Epithelial cell of proximal tubule (primary cell): ENCODE data around the gene BOK.

DNA sequence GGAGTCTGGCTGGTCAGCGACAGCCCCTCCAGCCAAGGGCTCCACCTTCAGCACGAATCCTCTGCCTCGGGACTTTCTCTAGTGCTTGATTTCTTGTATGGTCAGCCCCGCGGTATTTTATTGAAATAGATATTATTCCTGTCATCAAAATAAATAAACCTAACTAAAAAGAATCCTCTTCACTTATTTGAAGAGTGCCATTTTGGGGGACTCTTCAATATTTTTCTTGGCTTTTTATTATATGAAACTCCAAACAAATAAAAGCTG, 9.6 kb upstream of the MTERF4 start:
- RAMPAGE, long total RNA, result no peak
- RRBS, result no CpG with 5 or more reads among the region's 5 CpGs

DNA sequence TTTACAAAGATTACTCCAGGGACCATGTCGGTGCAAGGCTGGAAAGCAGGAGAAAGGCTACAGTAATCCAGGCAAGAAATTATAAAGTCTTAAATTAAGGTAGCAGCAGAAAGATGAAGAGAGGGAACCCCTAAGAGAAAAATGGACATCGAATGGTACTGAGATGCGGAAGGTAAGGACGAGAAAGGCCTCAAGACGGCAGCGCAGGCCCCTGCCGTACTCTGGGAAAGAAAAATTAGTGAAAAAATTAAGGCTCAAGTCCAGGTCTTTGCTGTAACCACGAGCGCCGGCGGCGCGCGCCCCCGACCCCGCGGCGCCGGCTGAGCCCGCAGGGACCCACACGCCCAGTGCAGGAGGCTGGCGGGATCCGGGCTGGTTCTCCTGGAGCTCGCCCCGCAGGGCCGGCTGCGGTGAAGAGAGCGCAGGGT, 584 bp downstream of the PASK start:
- RAMPAGE, long total RNA, result no peak
- RRBS, result 2% methylated on average over 8 of the region's 28 CpGs

DNA sequence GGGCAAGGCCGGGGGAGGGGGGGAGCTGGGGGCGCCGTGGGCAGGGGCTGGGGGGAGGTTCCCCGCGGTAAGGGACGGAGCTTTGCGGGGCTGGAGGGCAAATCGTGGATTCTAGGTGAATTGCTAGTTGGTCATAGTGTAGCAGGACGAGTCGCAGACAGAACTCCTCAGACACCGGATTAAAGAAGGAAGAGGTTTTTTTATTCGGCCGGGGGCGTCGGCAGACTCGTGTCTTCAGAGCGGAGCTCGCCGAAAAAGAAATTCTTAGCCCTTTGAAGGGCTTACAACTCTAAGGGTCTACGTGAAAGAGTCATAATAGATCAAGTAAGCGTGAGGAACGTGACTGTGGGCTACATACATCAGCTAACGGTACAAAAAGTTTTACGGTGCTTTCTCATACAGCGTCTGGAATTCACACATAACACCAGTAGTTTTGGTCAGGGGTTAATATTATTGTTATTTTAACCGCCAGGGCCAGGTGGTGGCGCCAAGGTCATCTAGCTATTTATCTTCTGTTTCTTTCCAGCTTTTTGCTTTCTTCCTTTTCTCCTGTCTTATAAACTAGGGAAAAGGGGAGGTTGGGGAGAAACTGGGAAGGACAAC, 30.1 kb downstream of the ANO7 start:
- RAMPAGE, long total RNA, result no peak
- RRBS, result no CpG with 5 or more reads among the region's 27 CpGs

GRCh38 chr2:241233605-241234028, 45.1 kb downstream of the ANO7 start:
- RAMPAGE, long total RNA, result no peak
- RRBS, result no CpG with 5 or more reads among the region's 9 CpGs

GRCh38 chr2:241262449-241263199, 52.8 kb downstream of the HDLBP start:
- RAMPAGE, long total RNA, result no peak
- RRBS, result no CpG with 5 or more reads among the region's 7 CpGs

DNA sequence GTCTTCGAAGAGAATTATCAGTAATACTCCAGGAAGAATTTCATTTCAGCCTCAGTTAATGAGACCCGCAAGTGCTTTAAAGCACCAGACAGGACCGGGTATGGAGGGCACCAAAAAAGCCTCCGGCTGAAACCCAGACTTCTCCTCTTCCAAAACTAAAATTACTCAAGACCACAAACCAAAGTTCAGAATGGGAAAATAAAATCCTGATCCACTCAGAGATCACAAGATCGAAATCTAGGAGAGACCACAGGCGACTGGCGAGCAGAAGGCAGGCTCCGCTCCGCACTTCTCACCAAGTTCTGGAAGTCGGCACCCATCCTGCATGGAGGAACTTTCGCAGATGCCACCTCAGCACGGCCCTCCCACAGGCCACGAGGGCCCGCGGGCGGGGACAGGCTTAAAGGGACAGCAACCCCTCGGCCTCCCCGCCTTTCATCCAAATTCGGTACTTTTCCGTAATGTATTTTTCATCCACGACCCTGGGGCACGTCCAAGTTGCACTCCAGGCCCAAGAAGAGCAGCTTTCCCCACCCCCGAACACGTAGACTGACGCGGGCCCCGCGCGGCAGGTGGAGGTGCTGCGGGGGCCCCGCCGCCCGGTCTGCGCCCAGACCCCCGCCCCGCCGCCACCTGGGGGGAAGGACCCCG, 43.7 kb downstream of the HDLBP start:
- RAMPAGE, long total RNA, result no peak
- RRBS, result 1% methylated on average over 5 of the region's 38 CpGs

- RAMPAGE, long total RNA, result no peak
- RRBS, result 1% methylated on average over 53 of the region's 108 CpGs
Measured at GRCh38 chr2:241272272-241273377, 42.8 kb downstream of the HDLBP start.

GRCh38 chr2:241317790-241318136, 2.0 kb downstream of the SEPTIN2 start:
- RAMPAGE, long total RNA, result no peak
- RRBS, result no CpG with 5 or more reads among the region's 2 CpGs

DNA sequence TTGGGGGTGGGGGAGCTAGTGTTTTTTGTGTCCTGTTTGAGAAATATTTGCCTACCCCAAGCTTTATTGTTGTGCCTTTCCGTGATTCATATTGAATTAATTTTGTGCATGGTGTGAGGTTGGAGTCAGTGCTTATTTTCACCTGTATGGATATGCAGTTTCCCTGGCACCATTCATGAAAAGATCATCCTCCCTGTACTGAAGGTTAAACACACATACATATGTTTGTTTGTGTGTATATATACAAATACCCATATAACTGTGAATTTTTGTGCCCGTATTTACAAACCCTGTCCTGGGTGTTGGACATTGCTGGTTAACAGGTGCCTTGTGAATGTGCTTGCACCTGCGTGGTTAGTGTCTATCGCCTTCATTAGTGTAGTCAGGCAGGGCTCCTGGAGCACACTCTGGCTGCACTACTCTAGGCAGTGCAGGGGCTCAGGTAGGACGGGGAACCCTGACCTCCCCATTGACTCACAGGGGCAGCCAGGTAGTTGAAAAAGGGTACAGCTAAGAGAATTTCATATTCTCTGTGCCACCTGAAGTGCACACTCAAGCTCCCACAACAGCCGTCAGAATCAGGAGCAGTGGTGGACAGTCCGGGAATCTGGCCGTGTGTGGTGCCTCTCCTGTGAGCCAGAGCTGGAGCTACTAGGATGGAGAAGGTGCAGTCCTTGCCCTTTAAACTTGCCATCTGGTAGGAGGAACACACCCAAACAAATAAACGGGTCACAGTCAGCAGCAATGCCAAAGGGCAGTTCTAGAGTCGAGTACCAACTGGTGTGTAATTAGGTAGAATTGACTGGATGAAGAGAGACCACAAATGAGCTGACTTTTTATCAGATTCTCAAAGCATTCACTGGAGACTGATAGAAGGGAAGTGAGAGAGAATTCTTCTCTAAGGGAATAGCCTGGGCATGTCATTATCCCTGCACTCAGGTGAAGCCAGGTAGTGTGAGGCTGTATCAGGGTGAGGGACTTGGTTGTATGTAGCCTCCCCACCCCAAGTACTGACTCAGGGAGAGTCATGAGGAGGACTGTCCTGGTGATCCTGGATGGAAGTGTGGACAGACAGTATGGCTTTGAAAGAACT, 44.0 kb downstream of the FARP2 start:
- RAMPAGE, long total RNA, result no peak
- RRBS, result no CpG with 5 or more reads among the region's 10 CpGs

GRCh38 chr2:241453950-241454597, 54.3 kb downstream of the STK25 start:
- RAMPAGE, long total RNA, result no peak
- RRBS, result no CpG with 5 or more reads among the region's 14 CpGs

- RAMPAGE, long total RNA, result no peak
- RRBS, result 2% methylated on average over 53 of the region's 102 CpGs
Measured at GRCh38 chr2:241558295-241559276, at the start of gene BOK. BOK (plus strand) TSS chr2:241558745.

DNA sequence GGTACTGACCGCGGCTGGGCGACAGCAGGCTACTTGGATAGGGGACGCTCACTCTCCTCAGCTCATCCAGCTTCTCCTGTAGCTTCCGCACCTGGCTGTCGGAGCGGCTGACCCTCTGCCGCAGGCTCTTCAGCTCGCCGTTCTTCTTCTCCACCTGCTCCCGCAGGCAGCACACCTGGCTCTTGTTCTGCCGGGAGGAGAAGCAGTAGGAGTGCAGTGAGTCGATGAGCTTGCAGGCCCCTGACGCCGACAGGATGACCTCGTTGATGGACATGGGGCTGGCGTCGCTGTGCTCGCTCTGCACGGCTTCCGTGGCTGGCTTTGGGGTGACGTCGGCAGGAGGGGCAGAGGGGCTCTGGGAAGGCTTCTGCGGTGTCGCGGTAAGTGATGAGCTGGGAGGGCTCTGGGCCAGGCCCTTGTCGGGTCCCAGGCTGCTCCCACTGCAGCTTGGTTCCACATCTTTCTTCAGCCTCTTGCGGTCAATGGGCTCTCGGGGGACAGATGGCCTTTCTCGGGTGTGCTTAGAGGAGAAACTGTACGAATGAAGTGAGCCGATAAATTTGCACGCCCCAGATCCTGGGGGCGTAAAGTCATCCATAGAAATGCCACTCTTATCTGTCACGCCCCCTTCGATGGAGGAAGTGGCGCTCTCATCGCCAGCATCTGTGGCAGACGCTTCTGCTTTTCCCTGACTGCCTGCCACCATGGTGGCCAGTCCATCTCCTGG, 3.9 kb downstream of the THAP4 start:
- RAMPAGE, long total RNA, result no peak
- RRBS, result no CpG with 5 or more reads among the region's 39 CpGs

DNA sequence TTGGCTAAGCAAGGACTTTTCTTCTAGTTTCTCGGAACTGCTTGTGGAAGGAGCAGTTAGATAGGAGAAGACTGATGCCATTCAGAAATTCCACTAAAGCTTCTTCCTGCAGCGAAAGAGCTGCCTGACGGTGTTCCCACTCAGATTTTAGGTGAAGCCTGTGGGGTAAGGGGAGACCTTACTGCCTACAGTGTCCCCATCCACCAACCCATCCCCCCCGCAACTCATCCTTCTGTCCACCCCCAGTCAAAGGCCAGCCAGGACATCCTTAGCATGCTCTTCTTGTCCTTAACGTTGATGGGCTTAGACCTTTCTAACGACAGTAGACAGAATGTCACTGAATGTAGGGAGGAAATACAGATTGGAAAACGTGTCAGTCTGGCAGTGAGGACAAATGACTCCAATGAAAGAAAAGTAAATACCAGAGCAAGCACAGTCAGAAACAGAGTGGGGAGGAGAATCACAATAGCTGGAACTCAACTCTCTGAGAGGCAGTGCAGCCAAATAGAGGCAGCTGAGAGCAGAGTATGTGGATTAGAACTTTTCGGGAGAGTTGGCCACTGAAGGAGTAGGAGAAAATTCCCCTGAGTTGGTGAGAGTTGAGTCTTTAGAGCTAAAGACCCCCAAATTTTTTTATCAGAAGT, 24.2 kb downstream of the ATG4B start:
- RAMPAGE, long total RNA, result no peak
- RRBS, result no CpG with 5 or more reads among the region's 8 CpGs

DNA sequence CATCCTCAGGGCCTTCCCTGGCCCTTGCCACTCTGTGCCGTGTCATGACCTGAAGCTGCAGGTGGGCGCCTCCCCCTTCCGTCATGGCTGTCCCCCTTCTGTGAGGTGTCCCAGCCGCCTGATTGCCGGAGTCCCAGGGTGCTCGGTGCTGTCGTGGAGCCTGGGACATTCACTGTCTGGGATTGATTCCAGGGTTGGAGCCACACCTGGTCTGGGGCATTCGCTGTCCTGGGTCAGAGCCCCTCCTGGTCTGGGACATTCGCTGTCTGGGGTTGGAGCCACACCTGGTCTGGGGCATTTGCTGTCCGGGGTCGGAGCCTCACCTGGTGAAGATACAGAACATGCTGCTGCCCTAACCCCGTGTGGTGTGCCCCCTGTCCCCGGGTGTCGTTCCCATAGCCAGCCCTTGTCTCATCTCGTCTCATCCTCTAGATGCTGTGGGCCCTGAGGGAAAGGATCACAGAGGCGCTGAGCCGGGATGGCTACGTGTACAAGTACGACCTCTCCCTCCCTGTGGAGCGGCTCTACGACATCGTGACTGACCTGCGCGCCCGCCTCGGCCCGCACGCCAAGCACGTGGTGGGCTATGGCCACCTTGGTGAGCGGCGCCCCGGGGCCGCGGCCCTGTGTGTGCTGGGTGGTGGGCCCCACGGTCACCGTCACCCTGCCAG, 21.1 kb upstream of the GAL3ST2 start:
- RAMPAGE, long total RNA, result no peak
- RRBS, result 95% methylated on average over 7 of the region's 36 CpGs

DNA sequence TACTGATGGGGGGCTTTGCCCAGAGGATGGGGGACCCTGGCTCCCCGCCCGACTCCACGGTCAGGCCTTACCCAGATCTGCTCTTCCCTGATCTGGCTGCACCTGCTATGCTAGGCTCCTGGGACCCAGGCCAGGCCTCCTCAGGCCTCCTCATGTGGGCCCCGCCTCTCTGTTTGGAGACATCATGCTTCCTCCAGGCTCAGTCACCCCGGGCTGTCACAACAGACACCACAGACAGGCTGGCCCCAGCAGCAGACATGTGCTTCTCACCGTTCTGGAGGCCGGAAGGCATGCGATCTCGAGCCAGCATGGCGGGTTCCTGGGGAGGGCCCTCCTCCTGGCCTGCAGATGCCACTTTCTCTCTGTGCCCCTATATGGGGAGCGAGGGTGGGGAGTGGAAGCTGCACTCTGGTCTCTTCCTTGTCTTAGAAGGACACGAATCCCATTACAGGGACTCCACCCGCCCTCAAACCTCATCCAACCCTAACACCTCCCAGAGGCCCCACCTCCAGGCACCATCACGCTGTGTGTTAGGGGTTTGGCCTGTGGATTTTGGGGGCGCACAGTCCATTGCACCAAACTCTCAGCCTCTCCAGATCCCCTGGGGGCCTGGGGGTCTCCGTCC, 10.8 kb upstream of the NEU4 start:
- RAMPAGE, long total RNA, result no peak
- RRBS, result 90% methylated on average over 3 of the region's 16 CpGs

DNA sequence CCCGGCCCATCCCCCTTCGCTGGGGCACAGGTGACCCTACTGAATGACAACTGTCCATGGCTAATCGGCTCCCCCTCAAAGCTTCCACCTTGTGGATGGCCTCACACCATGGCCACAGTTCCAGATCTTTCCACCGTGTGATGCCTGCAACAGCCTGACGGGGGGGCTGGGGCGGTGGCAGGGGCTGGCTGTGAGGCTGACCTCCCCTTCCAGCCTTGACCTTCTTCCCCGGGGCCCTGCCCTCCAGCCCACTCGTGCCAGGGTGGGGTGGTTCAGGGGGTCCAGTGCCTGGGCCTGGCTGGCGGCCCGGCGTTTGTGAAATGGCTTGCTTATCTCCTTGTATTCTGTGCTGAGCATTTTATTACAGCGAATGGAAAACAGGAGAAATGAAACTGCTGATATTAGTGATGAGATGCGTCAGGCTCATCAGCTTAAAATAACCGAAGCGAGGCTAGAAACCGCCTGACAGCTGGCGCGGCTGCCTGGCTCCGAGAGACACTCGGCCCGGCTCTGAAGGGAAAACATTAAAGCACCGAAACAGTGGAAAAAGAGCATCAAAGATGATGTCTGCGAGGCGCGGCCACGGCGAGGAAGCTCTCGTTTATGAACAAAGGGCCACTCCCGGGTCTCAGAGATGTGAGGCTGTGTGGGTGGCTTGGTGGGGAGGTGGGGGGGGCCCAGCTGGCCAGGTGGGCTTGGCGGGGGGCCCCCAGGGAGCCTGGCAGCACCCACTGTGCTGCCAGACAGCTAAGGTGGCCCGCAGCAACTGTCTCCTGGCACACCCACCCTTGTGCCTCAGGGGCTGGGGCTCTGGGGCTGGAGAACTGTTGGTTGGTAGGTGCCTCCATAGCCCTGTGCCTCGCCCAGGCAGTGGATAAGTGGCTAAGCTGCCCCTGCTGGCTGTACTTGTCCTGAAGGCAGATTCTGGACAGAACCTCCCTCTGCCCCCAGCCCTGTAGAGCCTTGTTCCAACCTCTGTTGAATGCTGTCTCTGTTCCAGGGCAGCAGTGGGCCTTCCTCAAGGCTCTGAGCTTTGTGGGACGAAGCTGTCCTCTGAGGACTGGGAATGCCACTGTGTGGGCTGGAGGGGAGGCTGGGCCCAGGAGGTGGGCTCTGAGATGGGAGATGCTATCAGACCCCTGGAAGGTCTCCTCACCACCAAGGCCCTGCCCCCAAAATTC, 1.1 kb upstream of the PDCD1 start:
- RAMPAGE, long total RNA, result no peak
- RRBS, result 47% methylated on average over 7 of the region's 33 CpGs

DNA sequence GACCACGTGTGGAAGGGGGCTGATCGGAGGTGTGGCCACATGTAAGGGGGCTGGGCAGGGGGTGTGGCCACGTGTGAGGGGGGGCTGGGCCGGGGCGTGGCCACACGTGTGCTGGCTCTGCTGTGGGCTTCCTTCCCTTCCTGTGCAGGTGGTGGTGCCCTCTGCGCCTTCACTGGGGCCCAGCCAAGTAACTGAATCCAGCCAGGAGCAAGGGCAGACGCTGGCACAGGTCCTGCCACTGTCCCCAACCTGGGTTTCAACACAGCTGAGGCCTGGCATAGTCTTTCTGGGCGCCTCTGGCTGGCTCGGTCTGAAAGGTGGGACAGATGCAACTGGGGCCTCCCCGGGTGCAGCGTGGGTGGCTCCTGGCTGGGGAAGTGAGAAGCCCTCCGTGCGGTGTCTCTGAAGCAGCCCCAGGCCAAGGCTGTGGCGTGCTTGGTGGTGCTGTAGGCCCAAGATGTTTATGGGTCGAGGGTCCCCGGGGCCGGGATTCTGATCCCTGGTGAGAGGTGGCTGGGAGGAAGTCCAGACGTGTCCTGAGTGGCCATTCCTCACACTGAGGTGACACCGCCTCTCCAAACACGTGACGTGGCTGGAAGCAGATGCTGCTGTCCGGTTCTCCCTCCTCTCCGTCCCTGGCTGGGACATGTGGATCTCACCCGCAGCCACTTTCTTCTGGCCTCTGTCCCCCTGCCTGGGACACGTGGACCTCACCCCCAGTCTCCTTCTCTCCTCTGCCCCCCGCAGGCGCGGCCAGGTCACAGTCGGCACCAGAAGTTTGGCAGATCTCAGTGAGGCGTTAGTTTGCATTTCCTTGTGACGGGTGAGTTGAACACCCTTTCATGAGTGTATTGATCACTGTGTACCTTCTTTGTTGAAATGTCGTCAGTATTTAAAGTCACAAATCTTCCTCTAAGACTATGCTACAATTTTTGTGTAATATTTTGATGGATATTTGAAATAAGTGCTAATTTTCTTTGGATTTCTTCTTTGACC, 12.6 kb downstream of the RTP5 start:
- RAMPAGE, long total RNA, result no peak
- RRBS, result no CpG with 5 or more reads among the region's 33 CpGs

DNA sequence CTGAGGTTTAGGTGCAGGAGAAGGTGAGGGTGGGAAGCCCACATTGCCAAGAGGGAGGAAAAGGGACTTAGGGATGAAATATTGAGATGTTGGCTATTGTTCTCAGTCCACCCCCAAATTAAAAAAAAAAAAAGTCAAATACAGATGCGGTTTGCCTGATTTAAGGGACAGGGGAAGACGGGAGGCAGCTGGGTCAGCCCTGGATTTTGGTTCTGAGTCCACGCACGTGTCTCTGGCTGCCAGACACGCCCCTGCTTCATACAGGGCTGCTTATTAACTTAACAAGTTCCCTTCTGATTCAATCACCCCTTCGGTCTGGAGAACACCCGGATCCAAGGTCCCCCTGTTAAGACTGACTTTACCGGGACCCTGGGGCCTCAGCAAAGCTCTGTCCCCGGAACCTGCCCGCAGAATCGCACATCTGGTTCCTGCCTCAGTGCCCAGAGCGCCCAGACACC, 26.2 kb upstream of the FAM240C start:
- RAMPAGE, long total RNA, result no peak
- RRBS, result 0% methylated on average over 1 of the region's 12 CpGs

DNA sequence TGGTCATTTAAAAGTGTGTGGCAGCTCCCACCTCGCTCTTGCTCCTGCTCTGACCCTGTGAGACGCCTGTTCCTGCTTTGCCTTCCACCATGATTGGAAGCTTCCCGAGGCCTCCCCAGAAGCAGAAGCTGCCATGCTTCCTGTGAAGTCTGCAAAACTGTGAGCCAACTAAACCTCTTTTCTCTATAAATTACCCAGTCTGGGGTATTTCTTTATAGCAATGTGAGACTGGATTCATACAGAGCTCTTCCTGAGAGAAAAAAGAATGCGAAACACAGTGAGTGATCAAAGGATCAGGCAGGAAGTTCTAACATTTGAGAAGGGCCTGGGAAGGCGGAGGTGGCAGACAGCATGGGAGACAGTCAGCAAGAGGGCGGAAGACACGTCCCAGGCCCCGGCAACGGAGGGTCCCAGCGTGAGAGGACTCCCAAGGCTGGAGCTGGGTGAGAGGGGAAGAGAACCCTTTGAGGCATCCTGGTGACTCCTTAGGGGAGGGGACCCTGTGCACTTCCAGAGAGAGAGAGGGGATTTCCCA, 102.5 kb upstream of the FAM240C start:
- RAMPAGE, long total RNA, result no peak
- RRBS, result no CpG with 5 or more reads among the region's 10 CpGs